ENCODE measurements around the gene SLC4A7.

DNA sequence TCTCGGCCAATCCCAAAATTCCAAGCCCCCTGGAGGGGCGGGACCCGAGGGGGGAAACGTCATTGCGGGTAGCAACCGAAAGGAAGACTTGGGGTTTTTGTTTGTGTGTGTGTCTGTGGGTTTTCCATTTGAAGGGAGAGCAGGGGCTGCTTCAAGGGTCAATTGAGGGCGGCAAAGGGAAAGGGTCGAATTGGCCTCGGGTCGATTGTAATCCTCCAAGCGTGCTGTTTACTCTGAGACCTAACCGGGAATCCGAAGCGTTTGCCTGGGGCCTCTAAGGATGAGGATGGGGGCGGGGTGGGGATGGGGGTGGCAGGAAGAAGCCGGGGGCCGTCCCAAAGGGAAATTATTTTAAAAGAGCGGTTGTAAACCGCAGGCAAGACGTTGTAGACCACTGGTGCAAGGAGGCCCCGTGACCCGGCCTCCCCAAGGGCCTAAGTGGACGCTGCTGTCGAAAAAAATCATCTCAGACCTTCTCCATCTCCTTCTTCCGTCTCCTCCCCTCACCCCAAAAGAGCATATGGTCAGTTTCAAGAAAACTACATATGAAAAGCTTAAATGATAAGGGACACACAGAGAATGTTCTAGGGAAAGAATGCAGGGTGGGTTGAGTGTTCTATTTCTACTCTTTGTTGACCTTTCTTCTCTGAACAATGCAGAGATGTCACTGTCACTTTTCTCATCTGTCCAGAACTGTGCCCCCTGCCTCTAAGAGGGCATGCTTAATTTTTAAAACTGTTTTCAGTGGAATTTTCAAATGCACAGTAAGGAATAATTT is 484 bp upstream of the TOP2B start:
- PRO-cap, result bidirectional peak, plus-strand start at position 127 of the sequence, minus-strand start outside the sequence

DNA sequence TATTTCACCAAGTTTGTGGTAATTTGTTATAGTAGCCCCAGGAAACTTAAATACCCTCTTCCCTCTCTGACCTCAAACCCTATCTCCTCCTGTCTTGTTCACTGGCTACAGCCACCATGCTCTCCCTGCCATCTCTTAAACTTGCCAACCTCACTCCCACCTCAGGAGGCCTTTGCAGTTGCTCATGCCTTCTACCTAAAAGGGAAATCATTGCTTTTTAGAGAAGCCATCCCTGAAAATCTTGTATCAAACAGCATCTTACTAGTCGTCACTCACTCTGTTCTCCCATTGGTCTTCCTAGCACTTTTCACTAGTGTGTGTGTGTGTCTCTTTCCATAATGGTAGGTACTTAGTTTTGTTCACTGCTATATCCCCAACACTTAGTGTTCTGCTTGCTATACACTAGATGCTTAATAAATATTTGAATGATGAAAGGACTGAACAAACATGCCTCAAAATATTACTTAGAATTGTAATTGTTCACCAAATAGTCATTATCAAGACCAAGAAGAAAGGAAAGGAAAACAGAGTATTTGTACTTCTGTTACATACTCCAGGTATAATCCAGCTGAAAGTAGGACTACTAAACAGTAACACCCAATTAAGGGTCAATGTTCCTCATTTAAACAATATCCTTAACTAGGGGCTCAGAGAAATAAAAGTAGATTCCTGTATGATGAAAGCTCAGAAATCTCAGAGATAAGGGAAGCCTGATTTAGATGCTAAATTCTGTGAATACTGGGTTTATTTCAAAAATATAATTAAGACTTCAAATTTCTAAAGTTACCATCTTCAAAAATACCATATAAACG is 39.8 kb downstream of the NGLY1 start:
- PRO-cap, result no peak

GRCh38 chr3:26084690-26084996 is 294.8 kb downstream of the OXSM start:
- PRO-cap, result no peak

- PRO-cap, result no peak
These were observed 393 bp downstream of the SLC4A7 start for GRCh38 chr3:27483677-27484305.

DNA sequence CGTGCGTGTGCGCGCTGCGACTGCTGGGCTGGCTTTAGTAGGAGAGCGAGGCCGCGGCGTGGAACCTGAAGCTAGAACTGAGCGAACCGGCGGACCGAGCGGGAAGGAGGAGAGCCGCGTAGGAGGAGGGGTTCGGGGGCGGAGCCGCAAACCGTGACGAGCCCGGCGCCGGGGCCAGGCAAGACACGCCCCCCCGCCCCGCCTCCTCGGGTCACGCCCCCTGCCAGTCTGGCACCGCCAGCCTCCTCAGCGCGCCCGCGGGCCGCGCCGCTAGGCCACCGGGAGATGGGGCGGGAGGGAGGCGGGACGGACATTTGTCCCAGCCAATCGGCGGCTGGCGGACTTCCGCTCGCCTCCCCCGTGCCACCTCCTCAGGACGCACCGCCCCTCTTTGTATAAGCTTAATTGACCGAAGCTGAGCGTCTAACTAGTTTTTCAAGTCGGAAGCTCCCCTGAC is at the start of gene SLC4A7:
Gene SLC4A7, minus strand, starts transcription at position 79 of the 457 bp plus-strand sequence.
- PRO-cap, result bidirectional peak, plus-strand start at position 430 of the sequence, minus-strand start at position 79 of the sequence

- PRO-cap, result no peak
These were observed 544 bp downstream of the EOMES start for GRCh38 chr3:27721377-27722181.

- PRO-cap, result no peak
These were observed 233.3 kb upstream of the CMC1 start for GRCh38 chr3:28007929-28008766.

- PRO-cap, result no peak
These were observed 41.8 kb upstream of the CMC1 start for GRCh38 chr3:28199491-28200177.

GRCh38 chr3:28250006-28250262 is 8.5 kb downstream of the CMC1 start:
- PRO-cap, result no peak

DNA sequence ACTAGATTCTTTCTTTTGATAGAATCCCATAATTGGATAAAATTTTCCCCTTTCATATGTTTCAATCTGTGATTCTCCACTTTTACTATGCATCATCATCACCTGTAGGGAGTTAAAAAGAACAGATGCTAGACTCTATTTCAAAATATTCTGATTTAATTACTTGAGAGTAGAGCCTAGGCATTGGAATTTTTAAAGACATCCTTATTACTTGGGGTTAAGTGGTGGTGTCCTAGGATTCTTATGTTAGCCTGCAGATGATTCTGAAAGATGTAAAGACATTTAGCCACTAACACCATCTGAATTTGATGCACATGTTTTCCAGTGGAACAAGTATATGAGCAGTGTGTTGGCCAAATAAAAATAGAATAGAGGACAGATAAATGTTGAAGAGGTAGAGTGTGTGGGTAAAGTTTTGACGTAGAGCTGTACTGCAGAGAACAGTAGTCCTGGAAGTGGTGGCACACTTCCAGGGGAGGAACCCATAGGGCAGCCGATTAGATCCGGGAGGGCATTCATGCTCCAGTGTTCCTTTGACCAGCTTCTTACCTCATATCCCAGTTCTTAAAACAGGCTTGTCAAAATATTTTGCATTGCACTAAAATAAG is 429.0 kb upstream of the AZI2 start:
- PRO-cap, result no peak

- PRO-cap, result no peak
These were observed 2.0 kb downstream of the RBMS3 start for GRCh38 chr3:29282521-29283711.

DNA sequence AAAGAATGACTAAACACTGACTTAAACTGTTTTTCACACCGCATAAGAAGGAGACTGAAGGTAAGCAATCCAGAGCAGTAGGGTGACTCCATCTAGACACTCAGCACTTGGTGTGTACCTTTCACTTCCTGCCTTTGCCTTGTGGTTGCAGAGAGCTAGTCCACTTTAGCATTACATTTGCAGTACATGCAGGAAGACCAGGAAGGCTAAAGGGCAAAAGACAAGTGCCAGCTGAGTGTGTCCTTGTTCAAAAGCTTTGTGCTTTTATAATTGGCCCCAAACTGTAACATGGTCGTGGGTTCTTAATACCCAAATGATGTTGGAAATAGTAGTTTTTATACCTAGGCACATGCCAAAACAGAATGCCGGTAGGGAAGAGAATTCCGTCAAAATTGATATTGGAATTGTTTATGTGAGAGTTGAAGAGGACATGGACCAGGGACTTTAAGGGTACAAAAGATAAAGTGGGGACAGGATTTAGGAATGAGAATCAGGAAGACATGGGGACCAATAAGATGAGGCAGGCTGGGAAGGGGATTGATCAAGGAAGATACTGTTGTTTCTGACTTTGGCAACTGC is 234.8 kb downstream of the RBMS3 start:
- PRO-cap, result no peak

DNA sequence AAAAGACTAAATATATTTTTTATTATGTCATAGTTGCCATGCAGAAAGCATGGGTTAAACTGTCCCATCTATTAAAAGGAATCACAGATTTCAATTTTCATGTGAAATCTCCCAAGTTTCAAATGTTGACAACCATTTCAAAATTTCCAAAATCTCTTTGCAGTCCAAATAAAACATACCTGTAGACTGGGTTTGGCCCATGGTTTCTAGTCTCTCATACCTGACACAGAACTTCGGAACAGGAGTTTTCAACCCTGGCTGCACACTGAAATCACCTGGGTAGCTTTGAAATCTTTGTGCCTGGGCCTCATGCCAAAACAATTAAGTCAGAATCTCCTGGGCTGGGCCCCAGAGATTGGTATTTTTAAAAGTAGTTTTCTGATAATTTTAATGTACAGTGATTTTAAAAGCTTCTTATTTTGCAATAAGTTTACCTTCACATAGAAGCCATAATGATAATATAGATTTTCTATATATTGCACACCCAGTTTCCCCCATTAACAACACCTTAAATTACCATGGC is 476.5 kb downstream of the RBMS3 start:
- PRO-cap, result no peak

GRCh38 chr3:29758210-29759286 is 477.7 kb downstream of the RBMS3 start:
- PRO-cap, result no peak

- PRO-cap, result no peak
These were observed 280.9 kb upstream of the TGFBR2 start for GRCh38 chr3:30325404-30325964.

DNA sequence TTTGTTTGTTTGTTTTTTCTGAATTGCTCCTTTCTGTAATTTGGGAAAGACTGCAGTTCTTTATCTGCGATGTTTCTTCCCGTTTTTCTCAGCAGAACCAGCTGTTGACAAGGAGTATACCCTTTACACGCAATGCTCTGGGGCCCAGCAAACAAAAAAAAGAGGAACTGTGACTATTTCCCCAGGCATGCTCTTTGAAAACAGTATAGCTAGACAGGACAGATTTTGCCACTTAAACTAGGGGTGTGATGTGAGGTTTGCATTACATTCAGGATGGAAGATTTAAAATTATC is 43.2 kb downstream of the TGFBR2 start:
- PRO-cap, result no peak

- PRO-cap, result no peak
These were observed 47.9 kb downstream of the TGFBR2 start for GRCh38 chr3:30654218-30654803.

DNA sequence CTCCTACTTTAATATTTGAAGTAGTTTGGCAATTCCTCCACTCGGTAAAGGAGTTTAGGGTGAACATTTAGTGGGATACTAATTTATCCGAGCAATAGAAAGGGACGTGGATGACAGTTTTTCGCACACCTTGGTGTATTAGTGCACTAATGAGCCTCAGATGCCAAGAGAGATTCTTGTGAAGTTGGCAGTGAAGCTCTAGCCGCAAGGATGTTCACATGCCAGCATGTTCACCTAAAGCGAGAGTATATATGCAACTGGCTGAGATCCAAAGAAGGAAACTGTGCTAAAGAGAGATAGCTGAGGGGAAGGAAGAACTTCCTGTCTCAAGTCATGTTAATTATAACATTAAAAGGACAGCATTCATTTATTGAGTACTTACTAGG is 58.5 kb downstream of the TGFBR2 start:
- PRO-cap, result no peak

- PRO-cap, result no peak
These were observed 40.5 kb downstream of the STT3B start for GRCh38 chr3:31572924-31573865.

DNA sequence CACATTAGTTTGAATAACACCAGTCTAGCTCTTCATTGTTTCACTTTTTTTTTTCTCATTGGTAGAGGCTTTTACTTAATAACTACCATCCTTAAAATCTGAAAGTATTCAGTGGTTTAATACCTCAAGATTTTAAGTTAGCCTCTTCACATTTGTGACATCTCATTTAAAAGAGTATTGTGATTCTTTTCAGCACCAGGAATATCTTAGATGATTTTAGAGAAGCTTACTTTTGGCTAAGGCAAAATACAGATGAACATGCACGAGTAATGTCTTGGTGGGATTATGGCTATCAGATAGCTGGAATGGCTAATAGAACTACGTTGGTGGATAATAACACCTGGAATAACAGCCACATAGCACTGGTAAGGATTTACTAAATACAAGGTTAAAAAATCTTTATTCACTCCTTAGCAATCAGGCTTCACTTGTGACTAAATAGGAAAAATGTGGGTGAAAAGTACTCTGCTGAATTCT is 92.0 kb downstream of the STT3B start:
- PRO-cap, result no peak